ENCODE measurements around the genes FAM3C and TMEM229A.

GRCh38 chr7:120991388-120991973 is 3.0 kb downstream of the CPED1 start:
- RRBS, result no CpG with 5 or more reads among the region's 2 CpGs

GRCh38 chr7:121157148-121158116 is 168.9 kb downstream of the CPED1 start:
- RRBS, result no CpG with 5 or more reads among the region's 9 CpGs

GRCh38 chr7:121395367-121396489 is at the start of gene FAM3C:
Gene FAM3C (minus strand): TSS chr7:121396308.
- RRBS, result 2% methylated on average over 38 of the region's 100 CpGs

- RRBS, result no CpG with 5 or more reads among the region's 18 CpGs
Observed at GRCh38 chr7:121440717-121441516, 44.8 kb upstream of the FAM3C start.

DNA sequence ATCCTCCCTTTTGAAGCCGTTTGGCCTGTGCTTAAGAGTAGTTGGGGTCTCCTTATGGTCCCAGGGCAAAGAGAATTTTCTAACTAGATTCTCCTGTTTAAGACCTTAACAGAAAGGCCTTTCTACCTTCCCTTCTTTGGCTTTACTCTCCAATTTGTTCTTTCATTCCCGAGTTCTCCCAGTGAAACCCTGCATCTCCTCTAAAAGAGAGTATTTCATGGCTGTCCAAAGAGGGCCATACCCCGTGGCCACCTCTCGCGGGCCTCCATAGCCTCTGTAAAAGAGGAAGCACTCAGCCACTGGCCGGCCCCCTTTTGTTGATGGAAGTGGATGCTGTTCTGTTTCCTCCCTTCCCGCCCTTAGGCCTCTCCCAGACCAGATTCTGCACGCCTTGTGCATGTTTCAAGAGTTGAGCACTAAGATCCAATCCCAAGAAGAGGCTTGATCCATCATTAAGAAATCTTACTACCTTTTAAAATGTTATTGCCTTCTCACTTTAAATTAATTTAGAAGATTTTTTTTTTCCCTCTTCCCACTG is 6.7 kb upstream of the FEZF1 start:
- RRBS, result no CpG with 5 or more reads among the region's 8 CpGs

GRCh38 chr7:123643772-123644626 is 11.7 kb upstream of the LMOD2 start:
- RRBS, result no CpG with 5 or more reads among the region's 8 CpGs

DNA sequence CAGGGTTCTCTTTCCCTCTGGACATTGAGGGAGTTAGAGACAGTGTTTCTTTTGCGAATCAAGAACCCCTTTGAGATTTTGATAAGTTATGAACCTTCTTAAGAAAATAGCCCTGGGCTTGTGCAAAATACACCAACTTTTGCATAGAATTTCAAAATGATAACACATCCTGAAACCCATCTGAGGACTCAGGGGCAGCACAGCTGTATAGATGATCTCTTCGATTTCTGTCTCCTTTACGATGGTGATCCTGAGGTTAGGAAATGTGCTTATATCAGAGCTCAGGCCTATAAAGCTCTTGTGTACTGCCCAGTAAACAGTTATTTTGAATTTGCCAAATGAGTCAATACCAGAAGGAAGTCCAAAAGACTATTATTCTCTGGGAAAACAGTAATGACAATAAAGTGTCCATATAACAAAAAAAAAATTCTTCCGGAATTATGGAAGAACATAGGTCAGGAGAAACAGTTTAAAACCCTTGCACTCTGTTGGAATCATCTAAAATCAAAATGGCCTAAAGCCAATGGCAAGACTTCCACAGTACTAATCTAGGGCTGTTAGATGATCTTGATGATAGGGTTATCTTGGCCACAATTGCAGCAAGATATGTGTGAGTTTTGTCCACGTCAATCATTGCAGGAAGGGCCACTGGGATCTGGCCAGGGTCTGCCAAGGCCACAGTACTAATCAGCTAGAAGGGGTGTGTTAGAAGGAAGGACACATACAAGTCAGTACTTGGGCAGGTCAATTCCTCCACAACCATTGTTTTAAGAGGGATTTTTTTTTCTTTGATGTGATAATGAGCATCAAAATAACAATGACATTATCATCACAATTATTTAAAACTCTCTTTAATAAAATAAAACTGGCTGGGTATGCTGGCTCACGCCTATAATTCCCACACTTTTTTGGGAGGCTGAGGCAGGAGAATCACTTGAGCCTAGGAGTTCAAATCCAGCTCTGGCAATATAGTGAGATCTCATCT is 1.4 kb downstream of the LMOD2 start:
- RRBS, result no CpG with 5 or more reads among the region's 6 CpGs

DNA sequence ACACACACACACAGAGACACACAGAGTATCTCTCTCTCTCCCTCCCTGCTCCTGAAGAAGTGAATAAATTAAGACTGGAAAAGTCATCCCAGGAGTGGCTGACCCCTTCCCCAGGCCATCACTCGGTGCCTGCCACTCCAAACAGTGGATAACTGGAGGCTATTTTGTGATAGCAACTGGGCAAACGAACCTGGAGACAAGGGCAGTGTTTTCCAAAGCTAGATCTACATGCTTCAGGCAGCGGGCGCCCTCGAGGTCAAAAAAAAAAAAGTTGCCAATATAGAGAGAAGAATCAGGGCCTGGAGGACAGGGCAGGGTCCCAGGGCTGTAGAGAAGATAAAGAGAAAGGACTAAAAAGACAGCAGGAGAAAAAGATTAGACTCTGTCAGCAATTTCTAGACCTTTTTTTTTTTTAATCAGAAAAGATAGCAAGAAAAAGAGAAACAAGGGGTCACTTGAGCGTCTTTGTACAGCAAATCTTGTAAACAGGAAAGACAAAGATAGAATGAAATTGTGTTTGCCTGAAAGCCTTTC is 4.7 kb downstream of the LMOD2 start:
- RRBS, result no CpG with 5 or more reads among the region's 6 CpGs

DNA sequence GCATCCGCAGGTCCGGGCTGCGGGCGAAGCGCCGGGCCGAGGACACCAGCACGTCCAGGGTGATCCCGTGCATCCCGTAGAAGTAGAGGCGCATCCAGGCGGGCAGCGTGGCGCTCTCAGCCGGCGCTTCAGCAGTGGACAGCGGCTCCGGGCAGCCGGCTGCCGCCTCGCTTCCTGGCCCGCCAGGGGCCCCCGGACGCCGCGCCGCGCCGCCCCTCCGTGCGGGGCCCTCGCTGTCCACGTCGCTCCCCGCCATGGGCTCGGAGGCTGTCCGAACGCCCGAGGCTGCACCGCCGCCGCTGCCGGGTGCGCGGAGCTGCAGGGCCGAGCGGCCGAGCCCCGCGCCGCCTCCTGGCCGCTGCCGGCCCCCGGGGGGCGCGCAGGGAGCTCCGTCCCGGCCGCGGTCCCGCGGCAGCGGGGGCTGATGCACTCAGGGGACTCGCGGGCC is at the start of gene TMEM229A:
Gene TMEM229A, minus strand, starts transcription at position 320 of the 448 bp plus-strand sequence.
- RRBS, result under 1% methylated on average over 33 of the region's 65 CpGs

GRCh38 chr7:124724219-124724861 is 41.3 kb downstream of the GPR37 start:
- RRBS, result no CpG with 5 or more reads among the region's 4 CpGs

DNA sequence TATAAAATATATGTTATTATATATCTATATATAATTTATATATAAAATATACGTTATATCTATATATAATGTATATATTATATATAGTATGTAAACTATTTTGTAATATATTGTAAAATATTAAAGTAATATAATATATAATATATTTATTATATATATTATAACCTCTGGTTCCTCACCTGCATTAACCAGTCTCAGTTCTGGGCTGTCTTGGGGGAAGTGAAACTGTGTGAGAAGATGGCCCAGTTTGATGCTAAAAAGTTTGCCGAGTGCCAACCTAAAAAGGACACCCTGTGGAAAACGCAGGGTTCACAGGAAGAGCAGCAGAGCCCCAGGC is 104.4 kb upstream of the POT1 start:
- RRBS, result no CpG with 5 or more reads among the region's 3 CpGs

DNA sequence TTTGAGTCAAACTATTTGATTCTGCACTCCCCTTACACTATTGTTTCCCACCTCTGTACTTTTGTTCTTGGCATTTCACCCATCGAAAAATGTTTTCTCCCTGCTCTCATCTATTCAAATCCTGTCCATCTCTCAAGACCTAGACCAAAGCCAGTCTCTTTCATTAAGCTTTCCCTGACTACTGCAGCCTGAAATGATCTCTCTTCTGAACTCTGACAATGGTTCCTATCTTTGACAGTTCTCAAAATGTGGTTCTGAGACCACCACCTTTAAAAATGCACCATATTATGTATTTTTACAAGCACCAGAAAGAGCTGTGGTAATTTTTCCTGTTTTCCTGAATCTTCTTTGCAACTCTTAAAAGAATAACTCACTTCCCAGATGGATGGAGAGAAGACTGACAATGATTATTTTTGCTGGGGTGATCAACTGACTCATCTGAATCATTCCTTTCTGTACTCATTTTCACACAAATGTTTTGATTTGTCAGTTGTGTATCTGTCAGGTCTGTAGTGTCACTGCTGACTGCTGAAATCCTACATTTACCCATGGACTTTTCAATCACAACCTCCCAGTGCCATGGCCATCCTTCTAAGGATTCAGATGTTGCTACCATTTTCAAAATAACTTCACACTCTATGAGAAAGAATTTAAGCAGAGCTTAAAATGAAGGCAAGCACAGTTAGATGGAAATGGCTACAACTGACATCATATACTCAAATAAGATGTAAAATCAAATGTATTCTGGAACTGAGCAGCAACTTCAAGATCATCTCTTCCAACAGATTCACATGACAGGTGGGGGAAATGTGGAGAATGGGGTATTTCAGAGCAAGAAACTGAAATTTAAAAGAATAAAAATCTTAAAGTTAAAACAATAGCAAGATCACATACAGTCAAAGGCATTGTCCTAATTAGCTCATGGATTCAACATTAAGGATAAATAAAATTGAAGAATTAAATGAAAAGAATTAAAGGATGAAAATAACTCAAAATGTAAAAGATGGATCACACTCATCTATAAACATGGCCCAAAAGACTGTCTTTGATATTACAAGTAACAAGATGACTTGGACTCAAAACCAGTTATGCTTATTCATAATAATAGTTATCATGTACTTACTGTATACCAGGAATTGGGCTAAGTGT is 41.0 kb downstream of the ZNF800 start:
- RRBS, result no CpG with 5 or more reads among the region's 1 CpG

DNA sequence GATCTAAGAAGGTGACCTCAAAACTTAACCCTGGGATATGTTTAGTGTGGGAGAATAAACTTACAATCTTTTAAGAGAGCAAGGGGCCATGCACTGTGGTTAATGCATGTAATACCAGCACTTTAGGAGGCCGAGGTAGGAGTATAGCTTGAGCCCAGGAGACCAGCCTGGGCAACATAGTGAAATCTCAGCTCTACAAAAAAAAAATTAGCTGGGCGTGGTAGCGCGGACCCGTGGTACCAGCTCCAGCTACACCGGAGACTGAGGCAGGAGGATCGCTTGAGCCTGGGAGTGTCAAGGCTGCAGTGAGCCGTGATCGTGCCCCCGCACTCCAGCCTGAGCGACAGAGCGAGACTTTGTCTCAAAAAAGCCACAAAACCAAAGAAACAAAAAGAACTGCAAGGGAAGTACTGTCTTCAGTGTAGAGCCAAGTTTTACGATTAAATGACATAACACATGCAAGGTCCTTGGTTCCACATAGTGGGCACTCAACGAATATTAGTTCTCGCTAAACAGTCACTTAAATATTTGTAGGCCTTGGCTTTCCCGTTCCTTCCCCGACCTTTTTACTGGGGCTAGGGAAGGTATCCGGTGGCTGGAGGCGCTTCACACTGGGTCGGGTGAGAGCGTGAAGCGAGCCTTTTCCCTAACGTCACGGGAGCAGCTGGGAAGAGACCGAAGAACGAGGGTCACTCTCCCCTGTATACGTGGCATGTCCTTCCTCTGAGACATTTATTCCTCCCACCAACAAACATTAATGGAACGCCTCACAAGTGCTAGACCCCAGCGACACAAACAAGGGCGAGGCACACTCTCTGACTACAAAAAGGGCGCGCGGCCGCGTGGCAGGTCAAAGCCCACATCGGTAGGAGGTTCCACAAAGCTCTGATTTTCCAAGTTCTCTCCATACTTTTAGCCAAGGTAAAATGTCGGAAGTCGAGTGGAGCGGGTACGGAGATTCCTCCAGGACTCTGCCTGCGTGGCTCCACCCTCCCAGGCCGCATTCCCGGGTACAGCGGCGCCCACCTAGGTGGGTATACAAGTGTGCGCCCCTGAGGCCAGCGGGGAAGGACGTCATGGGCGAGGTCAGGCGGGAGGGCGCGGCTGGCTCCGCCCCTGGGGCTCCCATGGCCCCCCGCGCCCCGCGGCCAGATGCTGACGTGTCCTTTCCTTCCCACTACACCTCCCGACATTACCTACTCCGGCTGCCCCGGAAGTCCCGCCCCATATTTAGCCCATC is 811 bp upstream of the SND1 start:
- RRBS, result no CpG with 5 or more reads among the region's 62 CpGs

GRCh38 chr7:127654971-127655383 is 3.0 kb downstream of the SND1 start:
- RRBS, result no CpG with 5 or more reads among the region's 4 CpGs

- RRBS, result no CpG with 5 or more reads among the region's 6 CpGs
Observed at GRCh38 chr7:127731369-127731693, 79.3 kb downstream of the SND1 start.

GRCh38 chr7:127885900-127886394 is 145.3 kb downstream of the LRRC4 start:
- RRBS, result no CpG with 5 or more reads among the region's 6 CpGs

DNA sequence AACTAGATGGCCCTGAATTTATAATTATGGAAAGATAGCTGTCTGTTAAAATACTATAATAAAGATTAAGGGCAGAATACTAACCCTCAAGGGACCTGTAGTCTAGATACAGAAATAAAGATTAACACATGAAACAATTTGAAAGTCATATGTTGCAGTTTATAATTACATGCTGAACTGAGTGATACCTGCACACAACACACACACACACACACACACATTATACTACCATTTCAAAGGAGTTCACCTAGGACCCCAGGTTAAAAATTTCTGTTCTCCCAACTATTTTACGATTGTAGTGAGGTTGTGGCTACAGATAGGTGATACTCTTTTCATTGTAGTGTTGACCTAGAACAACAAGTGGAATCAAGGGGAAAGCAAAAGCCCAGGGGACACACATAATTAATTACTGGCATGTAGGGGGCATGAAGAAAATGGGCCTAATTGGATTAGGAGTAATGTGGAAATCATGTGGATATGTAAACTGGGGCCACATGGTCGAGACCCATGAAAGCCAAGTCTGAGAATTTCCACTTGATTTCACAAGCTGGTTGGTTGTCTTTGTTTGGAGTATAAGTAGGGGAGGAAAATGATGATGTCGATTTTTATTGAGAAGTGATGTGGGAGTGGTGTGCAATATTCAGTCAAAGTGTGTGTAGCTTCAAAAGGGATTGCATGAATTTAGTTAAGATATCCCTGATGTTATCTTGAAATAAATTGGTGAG is 132.0 kb downstream of the LRRC4 start:
- RRBS, result no CpG with 5 or more reads among the region's 3 CpGs

DNA sequence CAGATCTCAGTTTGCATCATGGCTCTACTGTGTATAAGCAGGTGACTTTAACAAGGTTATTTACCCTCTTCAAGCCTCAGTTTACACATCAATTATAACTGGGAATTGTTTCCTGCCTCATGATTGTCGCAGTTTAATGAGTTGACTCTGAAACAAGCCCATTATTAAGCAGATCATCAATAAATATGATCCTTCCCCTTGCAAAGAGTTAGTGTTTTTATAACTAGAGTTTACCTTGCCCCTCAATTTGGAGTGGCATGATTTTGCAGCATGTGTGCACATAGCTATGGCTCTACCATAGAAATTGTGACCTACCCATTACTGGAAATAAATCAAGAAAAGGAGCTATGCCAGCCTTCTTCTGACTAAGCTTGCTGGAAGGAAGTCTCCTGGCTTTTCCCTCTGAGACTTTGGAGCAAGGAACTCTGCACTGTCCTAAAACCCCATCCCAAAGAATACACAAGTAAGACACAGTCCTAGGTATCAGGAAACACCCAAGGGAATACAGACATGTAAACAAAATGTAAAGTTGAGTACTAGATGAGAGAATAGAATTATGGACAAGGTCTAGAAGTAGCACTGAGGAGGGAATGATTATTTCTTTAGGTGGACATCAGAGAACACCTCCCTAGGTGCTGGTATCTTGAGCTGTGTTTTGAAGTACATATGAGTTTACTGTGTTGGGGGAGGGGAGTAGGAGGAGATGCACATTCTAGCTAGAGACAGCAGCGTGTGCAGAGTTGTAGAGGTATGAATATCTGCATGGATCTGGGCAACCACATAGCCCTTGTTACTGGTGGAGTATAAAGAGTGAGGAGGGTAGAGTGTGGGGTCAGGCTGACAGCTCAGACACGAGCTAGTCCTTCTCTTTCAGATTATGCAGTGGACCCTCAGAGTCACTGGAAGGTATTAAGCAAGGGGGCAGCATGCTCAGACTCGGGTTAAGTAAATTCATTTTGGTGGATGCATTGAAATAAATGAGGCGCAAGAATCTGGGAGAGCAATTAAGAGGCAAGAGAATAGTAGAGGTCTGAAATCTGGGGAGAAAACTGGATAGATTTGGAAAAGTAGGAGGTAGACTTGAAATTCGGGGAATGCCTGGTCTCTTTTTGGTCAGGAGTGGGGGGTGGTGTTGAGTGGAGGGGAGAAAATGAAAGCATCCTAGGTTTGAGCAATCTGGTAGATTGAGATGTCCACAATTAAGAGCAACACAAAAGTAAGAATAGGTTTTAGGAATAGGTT is 97.3 kb downstream of the LRRC4 start:
- RRBS, result no CpG with 5 or more reads among the region's 6 CpGs

- RRBS, result no CpG with 5 or more reads among the region's 6 CpGs
Observed at GRCh38 chr7:127995052-127995806, 36.0 kb downstream of the LRRC4 start.